BJ (cell line): ENCODE measurements around a stretch of chr5.

DNA sequence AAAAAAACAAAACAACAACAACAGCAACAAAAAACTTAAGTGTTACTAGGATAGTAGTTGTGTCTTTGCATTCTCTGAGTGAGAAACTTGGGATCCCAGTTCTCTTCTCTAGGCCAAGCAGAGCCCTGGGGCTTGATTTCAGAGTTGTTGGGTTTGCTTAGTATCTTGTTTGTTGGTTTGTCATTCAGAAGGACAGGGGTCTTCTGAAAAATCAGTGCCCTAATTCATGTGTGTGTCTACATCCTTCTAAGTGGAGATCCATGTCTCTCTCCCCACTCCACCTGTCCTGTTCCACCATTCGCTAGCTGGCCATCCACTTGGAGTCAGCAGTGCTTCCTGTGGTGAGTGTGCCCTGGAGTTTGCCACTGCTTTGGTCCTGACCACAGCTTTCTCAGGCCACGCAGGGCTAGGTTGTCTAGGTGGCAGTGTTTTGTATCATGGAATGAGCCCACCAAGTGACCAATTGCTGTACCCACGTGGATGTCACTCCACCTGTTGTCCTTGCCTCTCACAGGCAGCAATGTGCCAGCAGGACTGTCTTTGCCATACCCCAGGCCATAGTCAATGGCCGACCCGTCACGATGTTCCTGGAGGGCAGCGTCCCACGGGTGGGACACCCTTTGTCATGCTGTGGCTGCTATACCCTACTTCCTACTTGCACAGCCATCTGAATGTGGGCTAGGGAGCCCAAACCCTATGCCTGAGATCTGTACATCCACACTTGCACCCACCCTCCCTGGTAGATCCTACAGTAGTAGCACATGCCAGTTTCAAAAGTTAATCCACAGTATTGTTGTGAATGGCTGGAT, 19.8 kb downstream of the MARCHF6 start:
- CAGE, long polyA plus RNA, result no peak
- RRBS, result no CpG with 5 or more reads among the region's 8 CpGs

DNA sequence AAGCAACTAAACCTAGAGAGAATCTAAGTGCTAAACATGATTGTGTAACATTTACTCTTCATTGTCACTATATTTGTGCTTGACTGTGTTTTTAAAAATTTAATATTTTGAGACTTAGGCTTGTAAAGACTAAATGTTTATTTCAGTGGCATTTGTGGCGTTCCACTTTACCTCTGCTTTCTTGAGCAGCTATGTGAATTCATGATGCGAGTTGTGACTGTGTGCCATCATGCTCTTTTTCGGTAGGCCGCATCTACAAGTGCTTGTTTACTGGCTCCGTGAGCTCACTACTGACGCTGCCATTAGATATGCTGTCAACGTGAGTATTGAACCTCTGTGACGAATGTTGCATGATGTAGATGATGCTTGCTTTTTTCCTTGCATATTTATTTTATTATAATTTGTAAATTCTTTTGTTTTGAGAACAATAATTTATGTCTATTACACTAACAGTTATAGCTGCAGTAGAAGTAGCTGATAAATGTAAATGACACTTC, 33.3 kb downstream of the MARCHF6 start:
- CAGE, long polyA plus RNA, result no peak
- RRBS, result no CpG with 5 or more reads among the region's 8 CpGs

DNA sequence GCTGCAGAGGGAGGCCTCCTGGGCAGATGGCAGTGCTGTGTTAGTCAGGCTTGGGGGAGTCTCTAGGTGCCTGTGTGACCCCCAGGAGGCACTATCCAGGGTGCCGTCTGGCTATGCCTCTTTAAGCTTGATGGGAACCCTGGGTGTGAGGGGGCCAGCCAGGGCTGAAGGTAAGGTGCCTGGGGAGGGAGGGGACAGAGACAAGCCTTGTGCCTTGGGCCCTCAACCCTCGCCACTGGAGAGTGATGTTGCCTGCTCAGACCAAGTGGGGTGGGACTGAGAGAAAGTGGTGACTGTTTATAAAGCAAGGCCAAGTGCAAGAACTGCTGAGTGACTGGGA, 11.2 kb upstream of the ANKRD33B start:
- CAGE, long polyA plus RNA, result no peak
- RRBS, result no CpG with 5 or more reads among the region's 2 CpGs

- CAGE, long polyA plus RNA, result no peak
- RRBS, result no CpG with 5 or more reads among the region's 16 CpGs
Measured at GRCh38 chr5:10631653-10632024, 67.8 kb downstream of the ANKRD33B start.

- CAGE, long polyA plus RNA, result no peak
- RRBS, result no CpG with 5 or more reads among the region's 14 CpGs
Measured at GRCh38 chr5:10726411-10727448, 34.3 kb downstream of the DAP start.

DNA sequence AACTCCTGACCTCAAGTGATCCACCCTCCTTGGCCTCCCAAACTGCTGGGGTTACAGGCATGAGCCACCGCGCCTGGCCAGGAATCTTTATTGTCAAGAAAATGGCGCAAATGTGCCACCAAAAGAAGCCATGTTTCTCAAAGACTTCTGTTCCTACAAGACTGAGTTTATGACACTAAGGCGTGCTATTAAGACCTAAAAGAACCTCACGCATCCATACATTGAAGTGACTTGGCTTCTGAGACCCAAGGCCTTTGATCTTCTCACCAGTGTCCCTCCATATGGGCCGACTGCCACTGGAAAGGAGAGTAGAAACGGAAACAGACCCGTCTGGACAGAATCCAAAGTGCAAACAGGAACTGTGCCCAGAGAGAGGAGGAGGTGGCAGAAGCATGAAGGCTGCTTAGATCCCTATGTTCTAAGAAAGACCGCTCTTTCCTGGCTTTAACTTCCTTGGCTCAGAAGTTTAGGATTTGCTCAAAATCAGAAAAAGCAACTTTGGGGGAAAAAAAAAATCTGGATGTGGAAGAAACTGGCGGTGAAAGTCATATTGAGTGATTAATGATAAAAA, 973 bp downstream of the DAP start:
- CAGE, long polyA plus RNA, result no peak
- RRBS, result no CpG with 5 or more reads among the region's 10 CpGs

GRCh38 chr5:10831409-10831955, 70.4 kb upstream of the DAP start:
- CAGE, long polyA plus RNA, result no peak
- RRBS, result no CpG with 5 or more reads among the region's 8 CpGs

DNA sequence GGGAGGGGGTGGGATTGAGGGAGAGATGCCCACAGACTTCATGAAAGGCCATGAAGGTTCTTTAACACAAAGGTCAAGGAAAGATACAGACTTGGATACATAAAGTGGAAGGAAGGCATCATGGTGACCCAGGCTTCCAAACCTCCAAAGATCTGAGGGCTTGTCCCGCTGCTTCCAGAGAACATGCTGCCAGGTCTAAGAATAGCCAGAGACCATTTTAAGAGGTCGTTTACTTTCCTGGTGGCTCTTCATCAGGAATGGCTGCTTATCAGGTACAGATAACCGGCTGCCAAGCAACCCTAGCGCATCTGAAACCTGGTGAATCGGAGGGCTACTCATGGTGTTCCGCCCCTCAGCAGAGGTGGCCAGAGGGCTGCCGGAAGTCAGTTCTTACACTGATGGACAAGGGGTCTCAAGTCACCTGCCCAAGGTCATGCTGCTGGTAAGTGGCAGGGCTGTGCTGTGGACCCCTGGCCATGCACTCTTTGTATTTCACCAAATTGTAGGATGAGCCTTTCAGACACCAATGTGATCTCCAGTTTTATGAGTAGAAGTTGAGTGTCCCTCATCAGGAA, 251.3 kb upstream of the DAP start:
- CAGE, long polyA plus RNA, result no peak
- RRBS, result 65% methylated on average over 4 of the region's 7 CpGs

- CAGE, long polyA plus RNA, result no peak
- RRBS, result no CpG with 5 or more reads among the region's 19 CpGs
Measured at GRCh38 chr5:14142294-14142869, 760 bp upstream of the TRIO start.

- CAGE, long polyA plus RNA, result start-site peak on the plus strand at chr5:14145368-14145584, 49 and 38 reads in 2 replicates
- RRBS, result 2% methylated on average over 15 of the region's 29 CpGs
Measured at GRCh38 chr5:14145024-14145696, 2.0 kb downstream of the TRIO start.

GRCh38 chr5:14189231-14189917, 46.2 kb downstream of the TRIO start:
- CAGE, long polyA plus RNA, result no peak
- RRBS, result no CpG with 5 or more reads among the region's 7 CpGs

- CAGE, long polyA plus RNA, result no peak
- RRBS, result no CpG with 5 or more reads among the region's 7 CpGs
Measured at GRCh38 chr5:14208068-14208929, 65.2 kb downstream of the TRIO start.

- CAGE, long polyA plus RNA, result no peak
- RRBS, result no CpG with 5 or more reads among the region's 11 CpGs
Measured at GRCh38 chr5:14209574-14210239, 66.6 kb downstream of the TRIO start.

- CAGE, long polyA plus RNA, result no peak
- RRBS, result no CpG with 5 or more reads among the region's 7 CpGs
Measured at GRCh38 chr5:14246315-14246954, 103.3 kb downstream of the TRIO start.

DNA sequence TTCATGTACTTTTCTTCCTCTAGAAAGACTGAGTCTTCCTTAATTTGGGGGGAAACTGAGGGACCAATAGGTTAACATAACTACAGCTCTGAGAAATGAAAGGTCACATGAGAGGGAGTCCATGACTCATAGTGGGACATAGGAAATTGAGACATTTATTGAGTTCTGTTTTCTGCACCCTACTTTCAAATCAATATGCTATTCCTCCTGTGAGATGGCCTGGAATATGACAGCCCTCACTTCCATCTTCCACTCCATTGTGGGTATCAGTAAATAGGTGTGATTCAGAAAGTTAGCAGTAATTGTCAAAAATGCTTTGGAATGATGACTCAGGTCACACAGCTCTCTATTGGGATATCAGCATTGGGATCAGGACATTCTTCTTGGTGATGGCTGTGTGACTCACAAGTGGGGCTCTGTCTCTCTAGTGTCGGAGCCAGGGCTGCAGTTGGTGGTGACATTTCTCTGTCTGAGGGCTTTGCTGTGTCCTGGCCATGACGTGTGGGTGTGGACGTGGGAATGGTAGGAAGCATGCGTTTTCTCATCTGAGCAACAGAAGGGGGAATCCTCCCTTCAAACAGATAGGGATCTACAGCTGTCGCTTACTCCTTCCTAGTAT, 125.0 kb downstream of the TRIO start:
- CAGE, long polyA plus RNA, result no peak
- RRBS, result no CpG with 5 or more reads among the region's 5 CpGs

GRCh38 chr5:14440120-14440496, 141.5 kb upstream of the OTULINL start:
- CAGE, long polyA plus RNA, result no peak
- RRBS, result no CpG with 5 or more reads among the region's 8 CpGs

DNA sequence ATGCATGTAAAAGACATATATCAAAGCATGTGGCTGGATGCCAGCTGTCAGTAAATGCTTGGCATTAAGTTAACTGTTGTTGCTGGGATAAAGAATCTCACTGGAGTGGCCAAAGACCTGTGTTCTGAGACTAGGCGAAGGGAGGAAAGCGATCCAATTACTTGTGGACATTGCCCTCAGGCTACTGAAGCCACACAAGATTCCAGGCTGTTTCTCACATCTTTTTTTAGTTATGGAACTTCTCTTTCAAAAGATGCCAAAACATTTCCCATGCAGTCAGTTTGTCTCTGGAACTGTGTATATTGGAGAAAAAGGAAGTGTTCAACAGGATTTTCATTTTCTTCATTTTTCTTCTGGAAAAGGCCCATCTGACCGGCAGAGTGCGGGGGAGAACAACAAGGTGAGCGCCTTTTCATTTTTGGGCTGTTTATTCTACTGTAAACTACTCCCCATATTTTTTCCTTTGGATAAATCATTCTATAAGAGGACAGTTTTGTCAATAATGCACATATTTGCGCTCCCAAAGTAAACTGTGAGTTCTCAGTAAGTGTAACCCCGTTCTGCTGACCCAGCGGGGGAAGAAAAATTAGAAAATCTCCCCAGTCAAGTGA, 748 bp upstream of the OTULINL start:
- CAGE, long polyA plus RNA, result no peak
- RRBS, result no CpG with 5 or more reads among the region's 8 CpGs

- CAGE, long polyA plus RNA, result no peak
- RRBS, result no CpG with 5 or more reads among the region's 8 CpGs
Measured at GRCh38 chr5:14586987-14587680, 5.5 kb downstream of the OTULINL start.

- CAGE, long polyA plus RNA, result no peak
- RRBS, result no CpG with 5 or more reads among the region's 13 CpGs
Measured at GRCh38 chr5:14677943-14679241, 13.9 kb downstream of the OTULIN start.

DNA sequence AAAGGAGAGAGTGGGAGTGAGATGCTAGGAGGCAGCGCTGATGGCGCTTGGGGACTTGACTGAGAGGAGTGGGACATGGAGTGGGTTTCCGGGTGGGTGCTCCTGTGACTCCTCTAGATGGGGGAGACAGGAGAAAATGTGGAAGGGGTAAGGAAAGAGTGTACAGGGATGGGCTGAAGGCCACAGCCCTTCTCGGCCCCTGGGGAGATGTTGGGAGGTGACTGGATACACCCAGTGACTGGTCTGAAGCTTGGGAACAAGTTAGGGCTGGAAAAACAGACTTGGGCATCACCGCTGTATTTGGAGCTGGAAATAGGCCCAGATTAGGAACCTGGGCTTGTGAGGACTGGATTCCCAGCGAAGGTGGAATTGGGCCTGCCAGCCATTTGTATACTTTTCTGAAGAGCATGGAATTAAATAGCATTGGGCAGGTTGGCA, 37.6 kb downstream of the OTULIN start:
- CAGE, long polyA plus RNA, result no peak
- RRBS, result no CpG with 5 or more reads among the region's 6 CpGs